HGPS cell (cell line): ENCODE results near the gene VRK1.

GRCh38 chr14:94054308-94054591 lies 26.8 kb downstream of the DDX24 start:
- RRBS = no CpG with 5 or more reads among the region's 1 CpG

DNA sequence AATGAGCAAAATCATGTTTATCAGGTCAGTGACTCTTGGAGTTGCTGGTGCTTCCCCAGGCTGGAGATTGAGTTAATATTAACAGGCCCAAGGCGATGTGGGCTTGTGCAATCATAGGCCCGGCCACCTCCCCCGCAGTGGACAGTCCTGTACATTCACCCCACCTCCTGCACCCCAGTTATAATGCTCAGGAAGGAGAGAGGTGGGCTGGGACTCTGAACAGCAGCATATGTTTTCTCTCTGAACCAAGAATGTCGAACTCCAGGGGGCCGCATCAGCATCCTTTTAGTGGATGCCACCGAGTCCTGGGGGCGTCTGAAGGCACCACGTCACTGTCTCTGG lies 32.1 kb upstream of the SERPINA6 start:
- RRBS = no CpG with 5 or more reads among the region's 8 CpGs

DNA sequence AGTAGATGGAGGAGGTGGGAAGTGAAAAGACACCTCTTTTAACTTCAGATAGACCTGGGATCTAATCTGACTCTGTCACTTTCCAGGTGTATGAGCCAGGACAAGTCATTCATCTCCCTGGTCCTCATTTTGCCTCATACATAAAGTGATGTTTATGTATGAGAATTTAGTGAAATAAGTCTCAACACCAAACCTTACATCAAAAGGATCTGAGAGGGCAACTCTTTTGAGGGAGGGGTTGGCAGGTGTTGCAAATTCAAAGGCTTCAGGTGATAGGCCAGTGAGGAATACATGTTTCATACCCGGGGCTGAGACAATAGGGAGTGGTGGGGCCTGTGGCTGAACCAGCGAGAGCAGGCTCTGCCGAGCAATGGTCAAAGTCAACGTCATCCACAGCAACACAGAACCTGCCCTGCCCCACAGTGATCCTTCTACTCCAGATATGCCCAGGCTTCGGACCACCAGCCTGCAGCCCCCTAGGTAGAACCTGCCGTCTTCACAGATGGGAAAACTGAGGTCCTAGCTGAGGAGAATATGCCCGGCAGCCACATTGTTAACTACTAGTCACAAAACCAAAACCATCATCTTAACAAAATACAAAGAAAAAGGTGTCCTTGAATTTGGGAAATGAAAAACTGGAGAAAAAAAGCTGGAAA lies 4.1 kb downstream of the SERPINA1 start:
- RRBS = no CpG with 5 or more reads among the region's 7 CpGs

DNA sequence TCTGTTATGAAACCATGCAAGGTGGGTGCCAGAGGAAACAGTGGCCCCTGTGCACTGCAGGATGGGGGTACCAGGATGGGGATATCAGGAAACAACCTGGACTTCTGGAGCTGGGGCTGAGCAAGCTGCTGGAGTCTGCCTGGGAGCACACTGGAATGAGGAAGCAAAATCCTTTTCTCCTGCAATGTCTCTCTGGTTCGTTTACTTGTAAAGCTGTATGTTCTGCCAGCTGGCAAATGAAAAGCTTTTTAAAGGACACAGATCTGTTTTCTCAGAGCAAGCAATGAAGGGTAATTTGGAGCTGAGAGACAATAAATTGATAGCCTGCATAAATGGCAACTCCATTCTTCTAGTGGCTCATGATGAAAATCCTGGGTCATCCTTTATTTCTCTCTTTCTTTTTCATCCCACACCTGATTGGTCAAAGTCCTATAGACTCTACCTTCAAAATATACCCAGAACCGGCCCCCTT lies 23.3 kb upstream of the SERPINA1 start:
- RRBS = no CpG with 5 or more reads among the region's 2 CpGs

GRCh38 chr14:94582410-94582963 lies 1.3 kb downstream of the SERPINA5 start:
- RRBS = no CpG with 5 or more reads among the region's 3 CpGs

- RRBS = no CpG with 5 or more reads among the region's 11 CpGs
These were observed 3.3 kb downstream of the SERPINA5 start for GRCh38 chr14:94584192-94585306.

- RRBS = no CpG with 5 or more reads among the region's 3 CpGs
These were observed 12.7 kb downstream of the SERPINA5 start for GRCh38 chr14:94593924-94594298.

DNA sequence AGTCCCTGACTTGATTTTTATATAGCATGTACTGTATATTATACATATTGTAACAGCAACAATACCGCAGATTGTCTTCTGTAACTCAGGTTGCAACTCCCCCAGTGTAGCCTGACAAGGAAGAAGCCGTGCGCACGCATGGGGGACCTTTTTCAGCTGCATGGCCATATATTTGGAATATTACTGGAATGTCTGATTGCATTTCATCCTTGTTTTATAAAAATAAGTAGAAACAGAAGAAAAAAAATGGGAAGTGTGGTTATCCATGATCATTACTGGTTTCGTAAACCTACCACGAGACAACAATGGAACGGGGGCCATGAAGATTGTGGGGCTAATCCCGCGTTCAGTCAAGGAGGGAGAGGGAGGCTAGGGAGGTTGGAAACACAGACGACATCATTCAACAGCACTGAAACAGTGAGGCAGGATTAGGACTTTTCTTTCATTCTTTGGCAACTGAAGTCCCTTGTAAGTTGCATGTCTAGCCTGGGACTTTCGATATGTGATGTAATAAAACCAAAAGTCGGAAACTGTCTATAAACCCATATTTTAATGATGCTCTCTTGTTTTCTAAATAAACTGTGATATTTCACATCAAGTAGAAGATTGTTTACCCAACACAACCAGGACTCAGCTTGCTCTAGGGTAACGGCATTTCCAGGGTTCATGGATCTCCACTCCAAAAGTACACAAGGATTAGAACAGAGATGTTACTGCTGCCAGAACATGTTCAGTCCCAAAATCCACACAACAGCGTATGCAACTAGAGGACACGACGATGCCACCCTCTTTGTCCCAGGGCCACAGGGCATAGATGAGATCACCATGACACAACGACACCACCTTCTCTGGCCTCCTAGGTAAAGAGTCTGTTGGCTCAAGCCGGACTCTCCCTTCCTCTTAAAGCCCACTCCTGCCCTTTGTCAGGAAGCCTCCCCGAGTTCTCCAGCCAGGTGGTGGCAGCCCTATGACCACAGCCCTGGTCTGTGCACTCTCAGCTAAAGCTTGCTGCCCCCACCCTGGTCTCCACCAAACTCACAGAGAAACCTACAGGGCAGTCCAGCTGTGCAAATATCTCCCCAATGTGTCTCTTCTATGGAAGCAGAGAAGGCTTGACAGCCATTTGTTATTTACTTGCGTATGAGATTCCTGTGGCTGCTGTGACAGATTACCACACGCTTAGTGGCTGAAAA lies 10.6 kb downstream of the CLMN start:
- RRBS = no CpG with 5 or more reads among the region's 21 CpGs

- RRBS = no CpG with 5 or more reads among the region's 11 CpGs
These were observed 19.7 kb upstream of the CLMN start for GRCh38 chr14:95339155-95340046.

DNA sequence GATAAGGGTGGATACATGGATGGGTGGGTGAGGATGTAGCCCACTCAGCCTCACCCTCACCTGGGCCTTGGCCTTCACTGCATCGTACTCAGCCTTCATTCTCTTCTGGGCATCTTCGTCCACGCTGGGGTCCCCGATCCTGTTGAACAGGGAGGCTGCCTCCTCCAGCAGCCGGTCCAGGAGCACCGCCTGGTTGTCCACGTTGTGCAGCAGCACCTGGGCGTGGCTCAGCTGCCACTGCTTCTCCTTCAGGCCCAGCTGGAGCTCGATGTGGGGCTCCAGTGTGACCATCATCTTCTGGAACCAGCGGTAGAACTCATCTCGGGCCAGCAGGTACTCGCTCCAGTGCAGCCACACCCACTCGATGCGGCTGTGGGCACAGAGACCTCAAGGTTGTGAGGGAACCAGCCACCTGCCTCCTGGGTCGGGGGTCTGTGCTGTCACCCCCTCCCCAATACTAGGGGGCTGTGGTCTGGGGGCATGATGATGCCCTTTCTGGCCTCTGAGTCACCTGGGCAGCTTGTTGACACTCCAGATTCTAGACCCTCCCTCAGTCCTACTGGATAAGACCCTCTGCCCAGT lies 50.5 kb downstream of the SYNE3 start:
- RRBS = no CpG with 5 or more reads among the region's 15 CpGs

DNA sequence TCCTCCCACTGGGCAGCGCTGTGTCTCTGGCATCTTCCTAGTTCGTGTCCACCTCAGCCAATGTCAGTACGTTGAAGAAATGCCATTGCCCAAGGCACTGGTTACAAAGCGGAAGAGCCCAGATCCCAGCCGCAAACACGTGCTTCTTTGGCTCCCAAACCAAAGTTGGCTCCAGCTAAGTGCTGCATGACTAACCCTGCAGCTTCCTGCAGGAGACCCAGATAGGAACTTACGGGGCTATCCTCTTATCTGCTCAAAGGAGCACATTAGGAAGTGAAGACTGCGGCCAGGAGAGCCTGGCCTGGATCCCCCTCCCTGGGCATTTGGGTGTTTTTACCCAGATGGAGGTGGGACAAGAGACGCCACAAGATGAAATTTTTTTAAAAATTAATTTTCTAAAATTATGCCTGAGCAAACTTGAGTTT lies 9.2 kb downstream of the SYNE3 start:
- RRBS = no CpG with 5 or more reads among the region's 9 CpGs

DNA sequence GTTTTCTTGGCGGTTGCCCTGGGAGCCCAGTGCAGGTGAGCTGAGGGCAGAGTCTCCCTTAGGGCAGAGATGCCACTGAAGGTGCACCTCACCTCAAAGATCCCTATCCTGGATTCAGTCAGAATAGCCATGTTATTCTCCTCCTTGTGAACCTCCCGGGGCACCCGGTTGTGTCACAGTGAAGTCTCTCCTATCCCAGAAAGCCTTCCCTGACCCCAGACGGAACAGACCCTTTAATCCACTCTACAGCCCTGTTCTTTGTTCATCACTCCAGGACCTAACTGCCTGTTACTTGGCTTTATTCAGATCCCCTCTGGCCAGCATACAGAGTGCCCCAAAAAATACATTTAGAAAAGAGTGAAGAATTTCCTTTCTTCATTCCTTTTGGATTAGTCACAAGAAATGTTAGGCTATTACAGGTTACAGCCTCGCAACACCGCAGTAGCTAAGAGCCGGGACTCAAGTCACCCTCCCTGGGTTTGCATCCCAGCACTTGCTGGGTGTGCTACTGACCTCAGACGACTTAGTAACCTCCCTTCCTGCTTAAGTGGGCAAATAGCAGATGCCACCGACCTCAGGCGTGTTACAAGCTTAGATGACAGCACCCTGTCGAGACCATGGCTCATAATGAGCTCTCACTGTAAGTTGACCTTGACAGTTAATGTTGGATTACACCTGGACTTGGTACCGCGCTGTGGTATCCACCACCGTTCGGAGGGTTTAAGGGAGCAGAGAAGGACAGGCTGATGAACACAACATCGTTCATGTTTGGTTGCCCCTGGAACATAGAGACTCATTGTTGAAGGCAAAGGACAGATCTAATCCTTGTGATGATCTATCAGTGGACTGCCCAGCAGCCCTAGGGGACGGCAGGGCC lies 12.8 kb downstream of the GLRX5 start:
- RRBS = no CpG with 5 or more reads among the region's 17 CpGs

DNA sequence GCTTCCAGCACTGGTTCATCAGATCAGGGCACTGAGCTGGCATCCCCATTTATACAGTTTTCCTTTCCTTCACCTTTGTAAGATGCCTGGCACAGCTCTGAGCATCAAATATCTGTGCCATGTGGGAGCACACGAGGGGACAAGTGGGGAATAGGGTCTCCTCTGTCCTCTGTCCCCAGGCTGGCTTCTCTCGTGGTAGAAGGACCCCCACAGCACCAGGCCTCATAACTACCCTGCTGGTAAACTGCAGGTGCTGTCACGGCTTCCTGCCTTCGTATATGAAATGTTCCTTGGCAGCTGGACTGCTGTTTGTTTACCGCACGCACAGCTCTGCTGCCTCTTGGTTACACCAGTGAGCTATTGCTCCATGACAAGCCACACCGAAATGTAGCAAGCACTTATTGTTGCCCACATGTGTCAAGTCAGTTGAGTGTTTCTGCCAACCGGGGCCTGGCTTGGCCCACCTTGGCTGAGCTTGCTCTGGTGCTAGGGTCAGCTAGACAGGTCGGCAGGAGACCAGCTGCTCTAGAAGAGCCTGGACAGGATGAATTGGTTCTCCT lies 21.8 kb upstream of the TCL1B start:
- RRBS = no CpG with 5 or more reads among the region's 9 CpGs

DNA sequence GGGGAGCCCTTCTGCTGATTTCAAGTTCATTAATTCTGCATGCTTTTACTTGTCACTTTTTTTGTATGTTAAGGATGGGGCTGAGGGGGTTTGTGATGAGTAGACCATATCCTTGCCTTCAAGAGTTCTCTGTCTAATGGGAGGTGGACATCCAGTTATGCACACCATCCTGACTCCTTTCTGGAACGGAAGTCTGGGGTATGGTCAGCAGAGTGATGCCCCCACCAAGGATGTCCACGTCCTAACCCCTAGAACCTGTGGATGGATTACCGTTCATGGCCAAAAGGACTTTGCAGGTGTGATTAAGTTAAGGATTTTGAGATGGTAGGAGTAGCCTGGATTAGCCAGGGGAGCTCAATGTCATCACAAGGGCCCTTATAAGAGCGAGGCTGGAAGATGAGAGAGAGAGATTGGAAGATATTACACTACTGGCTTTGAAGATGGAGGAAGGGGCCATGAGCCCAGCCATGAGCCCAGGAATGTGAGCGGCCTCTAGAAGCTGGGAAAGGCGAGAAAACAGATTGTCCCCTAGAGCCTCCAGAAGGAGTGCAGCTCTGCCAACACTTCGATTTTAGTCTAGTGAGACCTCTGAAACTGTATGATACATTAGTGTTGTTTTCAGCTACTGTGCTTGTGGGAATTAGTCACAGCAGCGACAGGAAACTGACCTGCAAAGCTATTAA lies 44.1 kb downstream of the C14orf132 start:
- RRBS = no CpG with 5 or more reads among the region's 8 CpGs

DNA sequence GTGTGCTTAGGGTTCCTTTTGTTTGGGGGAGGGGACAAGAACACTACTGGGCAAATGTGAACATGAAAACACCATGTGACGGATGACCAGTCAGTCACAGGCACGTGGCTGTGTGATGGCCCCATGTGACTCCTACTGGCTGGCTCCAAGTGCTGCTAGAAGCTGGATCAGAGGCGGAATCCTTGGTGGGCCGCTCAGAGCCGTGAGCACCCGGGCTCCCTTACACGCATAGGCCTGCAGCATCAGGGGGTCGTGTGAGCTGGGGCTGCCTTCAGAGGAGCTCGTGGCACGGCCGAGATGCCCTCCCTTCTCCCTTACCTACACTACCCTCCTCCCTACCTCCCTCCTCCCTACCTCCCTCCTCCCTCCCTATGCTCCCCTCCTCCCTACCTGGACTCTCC lies 61.0 kb downstream of the C14orf132 start:
- RRBS = no CpG with 5 or more reads among the region's 11 CpGs

GRCh38 chr14:96198523-96199151 lies 6.0 kb upstream of the BDKRB2 start:
- RRBS = no CpG with 5 or more reads among the region's 9 CpGs

DNA sequence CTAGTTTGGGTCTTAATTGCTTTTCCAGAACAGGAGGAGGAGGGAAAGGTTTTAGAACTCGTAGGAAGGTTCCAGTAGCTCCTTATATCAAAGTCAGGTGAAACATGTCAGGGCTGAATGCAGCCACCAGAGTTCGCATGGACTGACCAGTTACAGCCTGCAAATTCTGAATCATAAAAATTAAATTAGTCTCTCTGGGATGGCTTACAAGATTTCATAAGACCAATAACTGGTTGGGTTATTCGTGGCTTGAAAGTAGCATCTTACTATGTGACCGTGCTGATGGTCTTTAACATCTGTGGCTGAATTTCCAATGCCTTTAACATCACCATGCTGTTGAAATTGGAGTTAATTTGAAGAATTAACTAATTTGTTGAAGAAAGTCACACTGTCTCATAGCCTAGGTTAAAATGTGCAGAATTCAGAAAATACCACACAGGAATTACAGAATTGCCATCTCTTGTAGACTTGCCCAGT lies 509 bp downstream of the BDKRB1 start:
- RRBS = no CpG with 5 or more reads among the region's 4 CpGs

DNA sequence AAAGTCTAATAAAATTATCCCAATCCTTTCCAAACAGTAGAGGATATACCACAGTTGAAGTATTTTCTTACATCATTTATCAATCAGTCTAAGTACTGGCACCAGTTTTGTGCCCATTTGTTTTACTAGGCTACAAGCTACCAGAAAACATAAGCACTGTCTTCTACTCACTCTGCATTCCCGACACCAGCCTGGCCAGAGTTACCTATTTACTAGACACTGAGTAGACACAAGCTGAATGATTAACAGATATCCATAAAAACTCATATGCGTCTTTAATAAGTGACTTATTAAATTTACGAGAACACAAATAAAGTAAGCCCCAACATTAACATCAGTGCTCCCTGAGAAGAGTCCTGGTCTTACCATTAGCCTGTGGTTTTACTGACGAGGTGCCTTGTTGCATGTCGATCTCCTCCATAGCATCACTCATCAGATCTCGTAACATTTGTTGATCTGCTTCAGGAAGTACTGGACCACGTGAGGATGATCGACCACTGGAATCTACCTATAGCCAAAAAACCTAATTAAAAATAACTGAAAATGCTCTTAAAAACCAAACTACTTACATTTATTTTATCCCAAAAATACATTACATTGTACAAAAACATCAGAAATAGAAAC lies 53.2 kb downstream of the BDKRB1 start:
- RRBS = no CpG with 5 or more reads among the region's 8 CpGs

DNA sequence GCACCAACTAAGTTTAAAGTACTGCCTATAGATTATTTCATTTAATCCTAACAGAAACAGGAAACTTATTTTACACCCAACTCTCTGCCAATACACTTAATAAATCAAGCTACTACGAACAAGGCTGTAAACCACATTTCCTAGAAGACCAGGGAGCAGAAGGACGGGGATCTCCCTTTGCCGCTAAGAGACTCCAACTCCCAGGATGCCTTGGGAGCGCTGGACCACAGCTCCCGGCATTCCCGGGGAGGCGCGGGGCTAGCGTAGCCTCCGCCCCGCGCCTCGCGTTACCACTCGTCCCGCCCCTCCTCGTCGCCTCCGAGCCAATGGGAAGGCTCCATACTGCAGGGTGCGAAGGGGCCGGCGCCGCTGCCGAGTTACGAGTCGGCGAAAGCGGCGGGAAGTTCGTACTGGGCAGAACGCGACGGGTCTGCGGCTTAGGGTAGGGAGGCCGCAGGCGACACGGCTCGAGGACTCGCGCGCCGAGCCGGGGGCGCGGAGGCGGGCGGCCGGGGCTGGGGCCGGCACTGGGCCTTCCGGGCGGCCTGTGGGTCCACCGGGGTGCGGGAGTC lies at the start of gene VRK1:
VRK1 (plus strand) TSS at position 377 of the 572 bp plus-strand sequence.
- RRBS = 0% methylated on average over 6 of the region's 53 CpGs

- RRBS = no CpG with 5 or more reads among the region's 9 CpGs
These were observed 1041.6 kb downstream of the VRK1 start for GRCh38 chr14:97838882-97839139.